Measurements from ENCODE around the gene UBL7.

DNA sequence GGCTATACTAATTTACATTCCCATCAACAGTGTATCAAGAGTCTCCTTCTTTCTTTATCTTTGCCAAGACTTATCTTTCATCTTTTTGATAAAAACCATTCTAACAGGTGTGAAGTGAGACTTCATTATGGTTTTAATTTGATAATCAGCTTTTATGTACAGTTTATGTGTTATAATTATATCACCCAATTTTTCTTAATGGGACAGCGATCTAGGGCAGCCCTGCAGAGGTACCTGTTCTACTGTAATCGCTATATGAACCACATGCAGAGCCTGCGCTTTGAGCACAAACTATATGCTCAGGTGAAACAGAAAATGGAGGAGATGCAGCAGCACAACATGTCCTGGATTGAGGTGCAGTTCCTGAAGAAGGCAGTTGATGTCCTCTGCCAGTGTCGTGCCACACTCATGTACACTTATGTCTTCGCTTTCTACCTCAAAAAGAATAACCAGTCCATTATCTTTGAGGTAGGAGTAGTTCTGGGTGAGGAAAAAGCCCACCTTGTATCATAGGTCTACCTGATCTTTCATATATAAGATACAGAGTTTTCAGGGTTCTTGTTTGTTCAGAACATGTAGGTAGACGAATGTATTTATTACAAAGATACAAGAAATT, 73.9 kb upstream of the GOLGA6B start:
- PRO-cap, 2 experiments, result no peak in any of the 2 experiments

GRCh38 chr15:73301182-73301616, 67.6 kb downstream of the HCN4 start:
- PRO-cap, 2 experiments, result no peak in any of the 2 experiments

DNA sequence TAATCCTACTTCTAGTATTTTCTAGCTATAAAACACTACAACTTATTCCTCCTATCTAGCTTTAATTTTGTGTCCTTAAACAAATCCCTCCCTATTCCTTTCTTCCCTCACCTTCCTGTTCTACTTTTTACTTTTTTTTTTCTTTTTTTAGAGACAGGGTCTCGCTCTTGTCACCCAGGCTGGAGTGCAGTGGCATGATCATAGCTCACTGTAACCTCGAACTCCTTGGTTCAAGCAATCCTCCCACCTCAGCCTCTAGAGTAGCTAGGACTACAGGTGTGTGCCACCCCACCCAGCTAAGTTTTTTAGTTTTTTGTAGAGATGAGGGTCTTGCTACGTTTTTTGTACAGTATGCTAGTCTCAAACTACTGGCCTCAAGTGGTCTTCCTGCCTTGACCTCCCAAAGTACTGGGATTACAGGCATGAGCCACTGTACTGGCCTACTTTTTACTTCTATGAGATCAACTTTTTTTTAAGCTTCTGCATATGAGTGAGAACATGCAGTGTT, 23.2 kb downstream of the NPTN start:
- PRO-cap, 2 experiments, result no peak in any of the 2 experiments

GRCh38 chr15:73689258-73689539, 5.0 kb downstream of the CD276 start:
- PRO-cap, 2 experiments, result no peak in any of the 2 experiments

DNA sequence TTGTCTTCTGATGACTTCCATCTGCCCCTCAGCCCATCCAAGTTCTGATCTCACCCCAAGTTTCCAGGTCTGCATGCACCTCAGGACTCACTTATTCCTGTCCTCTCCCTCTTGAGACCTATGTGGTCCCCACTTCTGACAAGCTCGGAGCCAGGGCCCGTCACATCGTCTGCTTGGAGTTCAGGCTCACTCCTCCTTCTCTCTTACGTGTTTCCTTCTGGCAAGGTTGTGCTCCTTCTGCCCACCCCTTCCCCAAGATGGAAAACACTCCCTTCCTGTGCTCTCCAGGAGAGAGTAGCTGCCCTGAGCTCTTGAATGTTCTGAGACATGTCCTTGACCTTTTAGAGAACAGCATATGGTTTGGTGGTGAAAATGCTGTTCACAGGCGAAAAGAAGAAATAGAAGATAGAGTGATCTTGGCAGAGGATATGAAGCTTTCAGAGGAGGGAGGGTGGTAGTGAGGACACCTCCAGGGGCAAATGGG, 21.1 kb downstream of the CD276 start:
- PRO-cap, 2 experiments, result no peak in any of the 2 experiments

DNA sequence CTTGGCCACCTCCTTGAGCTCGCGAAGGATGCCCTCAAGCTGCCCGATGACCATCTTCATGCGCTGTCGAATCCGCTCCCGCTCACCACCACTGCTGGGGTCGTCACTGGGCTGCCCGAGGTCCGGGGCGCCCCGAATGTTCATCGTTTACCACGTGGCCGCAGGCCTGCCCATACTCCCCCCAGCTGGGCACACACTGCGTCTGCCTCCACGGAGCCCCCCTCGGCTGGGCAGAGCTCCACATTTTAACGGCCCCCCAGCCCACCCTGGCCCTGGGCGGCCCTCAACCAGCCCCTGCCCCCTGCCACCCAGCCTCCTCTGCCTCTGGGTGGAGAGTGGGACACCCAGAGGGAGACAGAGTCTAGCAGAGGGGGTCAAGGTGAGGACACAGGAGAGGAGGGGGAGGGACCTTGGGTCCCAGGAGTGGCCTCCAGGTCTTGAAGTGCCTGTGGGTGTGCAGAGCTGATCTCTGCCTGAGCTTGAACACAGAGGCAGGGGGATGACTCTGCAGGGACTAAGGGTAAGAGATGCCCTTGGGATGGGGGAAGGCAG, 2.1 kb downstream of the INSYN1 start:
- PRO-cap, 2 experiments, result no peak in any of the 2 experiments

DNA sequence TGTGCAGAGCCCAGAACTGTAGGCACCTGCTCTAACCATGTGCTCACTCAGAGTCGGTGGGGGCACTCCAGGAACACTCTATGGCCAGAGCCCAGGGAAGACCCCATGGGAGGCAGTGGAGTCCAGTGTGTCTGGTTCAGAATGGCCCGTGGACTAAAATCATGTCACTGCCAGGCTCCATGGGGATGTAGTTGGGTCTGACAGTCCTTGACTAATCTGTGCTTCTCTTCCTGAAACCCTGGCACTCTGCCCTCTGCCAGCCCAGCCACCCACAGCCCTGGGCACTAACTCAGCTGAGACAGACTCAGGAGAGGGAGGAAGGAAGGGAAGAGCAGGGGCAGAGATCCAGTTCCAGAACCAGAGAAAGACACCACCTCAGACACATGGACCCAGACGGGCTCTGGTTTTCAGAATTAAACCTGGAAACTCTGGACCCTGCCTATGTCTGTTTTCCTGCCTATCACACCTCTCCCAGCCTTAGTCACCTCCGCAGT, 56.6 kb upstream of the INSYN1 start:
- PRO-cap, 2 experiments, result no peak in any of the 2 experiments

- PRO-cap, 2 experiments, result no peak in any of the 2 experiments
Measured at GRCh38 chr15:73921601-73922087, 4.6 kb upstream of the LOXL1 start.

DNA sequence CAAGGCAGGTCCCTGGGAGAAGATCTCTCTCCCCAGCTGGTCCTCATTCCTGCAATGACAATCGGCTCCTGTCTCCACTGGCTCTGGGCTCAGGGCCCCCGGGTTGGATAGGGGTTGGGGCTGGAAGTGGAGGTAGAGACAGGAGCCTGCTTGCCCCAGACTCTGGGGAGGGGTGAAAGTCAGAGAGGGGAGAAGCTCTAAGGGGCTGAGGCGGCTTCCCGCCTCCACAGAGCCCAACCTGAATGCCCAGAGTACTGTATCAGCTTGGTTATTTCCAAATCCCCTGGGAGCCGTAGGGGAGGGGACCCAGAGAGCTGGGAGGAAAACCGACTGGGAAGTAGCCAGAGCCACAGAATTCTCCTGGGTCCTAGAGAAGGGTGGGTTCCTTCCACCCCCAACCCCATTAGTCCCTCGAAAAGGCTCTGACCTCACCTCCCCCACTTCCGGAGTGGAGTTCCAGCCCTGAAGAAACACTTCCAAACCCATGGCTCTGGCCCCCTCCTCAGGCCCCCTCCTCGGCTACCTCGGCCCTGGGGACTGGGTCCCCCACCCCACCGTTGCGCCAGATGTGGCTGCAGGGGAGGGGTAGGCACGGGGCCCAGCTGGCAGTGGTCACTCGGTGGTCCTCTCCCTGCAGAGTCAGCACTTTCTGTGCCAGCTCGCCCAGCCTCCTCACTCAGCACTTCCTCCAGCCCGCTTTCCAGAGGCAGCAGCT, 3.7 kb upstream of the LOXL1 start:
- PRO-cap, 2 experiments, result no peak in any of the 2 experiments

DNA sequence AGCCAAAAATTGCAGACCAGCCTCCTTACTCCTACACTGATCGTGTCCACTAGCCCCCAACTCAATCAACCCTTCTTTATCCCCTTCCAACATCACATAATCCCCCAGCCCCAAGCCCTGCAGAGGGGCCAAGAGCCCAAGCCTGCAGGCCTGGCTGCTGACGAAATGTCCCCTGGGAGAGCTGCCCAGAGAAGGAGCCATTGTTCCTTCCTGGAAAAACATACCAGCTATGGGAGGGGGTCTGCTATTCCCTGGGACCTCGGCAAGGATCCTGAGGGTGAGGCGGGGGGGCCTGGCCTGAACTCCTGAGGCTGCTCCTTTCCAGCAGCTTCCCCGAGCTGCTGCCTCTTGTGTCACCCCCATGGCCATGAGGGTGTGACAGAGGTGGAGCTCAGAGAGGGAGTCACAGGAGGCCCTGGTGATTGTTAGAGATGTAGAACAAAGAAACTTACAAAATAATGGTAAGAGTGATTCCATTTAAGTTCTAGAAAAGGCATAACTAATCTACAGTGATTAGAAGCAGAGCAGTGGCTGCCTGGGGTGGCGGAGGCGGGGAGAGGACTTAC, 12.9 kb downstream of the LOXL1 start:
- PRO-cap, 2 experiments, result no peak in any of the 2 experiments

- PRO-cap, 2 experiments, result no peak in any of the 2 experiments
Measured at GRCh38 chr15:73983006-73983984, 8.8 kb downstream of the STOML1 start.

GRCh38 chr15:74053986-74054468, 28.3 kb downstream of the GOLGA6A start:
- PRO-cap, 2 experiments, result no peak in any of the 2 experiments

DNA sequence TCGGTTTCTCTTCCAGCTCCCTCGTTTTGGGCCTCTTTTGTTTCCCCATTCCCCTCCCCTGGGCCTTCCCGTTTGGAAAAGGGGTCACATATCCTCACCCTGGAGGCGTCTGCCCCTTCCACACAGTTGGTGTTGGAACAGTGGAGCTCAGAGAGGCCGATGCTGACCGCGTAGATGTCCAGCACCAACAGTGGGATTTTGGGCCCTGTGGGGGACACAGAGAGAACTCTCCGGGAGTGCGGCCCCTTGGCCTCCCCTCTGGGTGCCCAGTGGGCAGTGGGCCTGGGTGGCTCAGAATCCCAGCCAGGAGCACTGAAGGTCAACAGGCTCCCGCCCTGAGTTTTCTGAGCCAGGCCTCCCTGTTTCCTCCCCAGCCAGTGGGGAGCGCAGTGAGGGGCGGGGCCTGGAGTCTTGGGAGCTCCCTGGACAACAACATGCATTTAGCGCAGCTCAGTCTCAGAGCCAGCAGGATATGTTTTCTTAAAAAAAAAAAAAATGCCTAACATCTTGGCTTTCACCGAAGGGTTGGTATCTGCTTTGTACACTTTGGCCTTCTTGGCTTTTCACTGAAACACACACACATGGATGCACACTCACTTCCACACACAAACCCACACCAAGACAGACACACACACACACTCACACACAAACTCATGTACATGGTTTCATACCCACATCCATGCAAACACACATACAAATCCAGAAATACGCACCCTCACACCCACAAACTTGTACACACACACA, 639 bp upstream of the ISLR start:
- PRO-cap, 2 experiments, result no peak in any of the 2 experiments

DNA sequence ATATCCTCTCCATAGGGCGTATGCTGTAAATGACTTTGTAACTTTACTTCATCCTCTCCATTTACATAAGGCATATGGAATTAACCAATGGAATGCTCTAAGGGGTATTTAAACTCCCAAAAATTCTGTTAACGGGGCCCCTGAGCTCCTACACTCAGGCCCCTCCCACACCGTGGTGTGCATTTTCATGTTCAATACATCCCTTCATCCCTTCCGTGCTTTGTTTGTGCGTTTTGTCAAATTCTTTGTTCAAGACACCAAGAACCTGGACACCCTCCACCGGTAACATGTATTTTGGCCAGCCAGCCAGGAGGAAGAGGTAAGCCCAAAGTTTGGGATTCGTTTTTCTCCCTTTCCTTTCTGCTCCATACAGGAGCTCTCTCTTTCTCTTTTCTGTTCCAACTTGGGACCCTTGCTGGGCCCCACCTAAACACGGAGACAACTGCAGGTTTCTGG, 16.8 kb downstream of the CYP11A1 start:
- PRO-cap, 2 experiments, result no peak in any of the 2 experiments

DNA sequence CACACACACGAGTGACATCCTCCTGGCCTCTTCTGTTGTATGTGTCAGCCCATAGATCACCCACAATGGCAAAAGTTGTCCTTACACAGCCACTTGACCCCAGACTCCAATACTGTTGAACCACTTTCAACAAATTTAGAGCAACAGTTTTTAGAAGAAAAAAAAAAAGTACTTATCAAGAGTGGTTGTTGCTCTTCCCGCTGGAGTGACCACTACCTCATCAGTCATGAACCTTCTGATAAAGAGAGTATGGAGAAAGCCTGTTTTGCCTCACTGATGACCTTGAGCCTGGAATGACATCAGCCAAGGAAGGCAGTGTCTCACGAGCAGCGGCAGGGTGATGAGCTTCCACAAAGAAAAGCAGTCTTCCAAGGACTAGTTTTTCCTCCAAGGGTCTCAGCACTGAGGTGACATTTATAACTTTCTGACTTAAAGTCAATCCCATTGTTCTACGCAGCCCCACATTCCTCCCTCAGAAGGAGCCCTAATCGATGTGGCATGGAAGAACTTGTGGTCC, 1.6 kb upstream of the CYP11A1 start:
- PRO-cap, 2 experiments, result no peak in any of the 2 experiments

GRCh38 chr15:74461009-74461922, at the start of gene UBL7:
Gene UBL7, minus strand, starts transcription at chr15:74461160.
- PRO-cap, 2 experiments, result peak in 2 of 2 experiments; most common plus-strand start chr15:74461265 (in 1); most common minus-strand start chr15:74461136 (in 2)

DNA sequence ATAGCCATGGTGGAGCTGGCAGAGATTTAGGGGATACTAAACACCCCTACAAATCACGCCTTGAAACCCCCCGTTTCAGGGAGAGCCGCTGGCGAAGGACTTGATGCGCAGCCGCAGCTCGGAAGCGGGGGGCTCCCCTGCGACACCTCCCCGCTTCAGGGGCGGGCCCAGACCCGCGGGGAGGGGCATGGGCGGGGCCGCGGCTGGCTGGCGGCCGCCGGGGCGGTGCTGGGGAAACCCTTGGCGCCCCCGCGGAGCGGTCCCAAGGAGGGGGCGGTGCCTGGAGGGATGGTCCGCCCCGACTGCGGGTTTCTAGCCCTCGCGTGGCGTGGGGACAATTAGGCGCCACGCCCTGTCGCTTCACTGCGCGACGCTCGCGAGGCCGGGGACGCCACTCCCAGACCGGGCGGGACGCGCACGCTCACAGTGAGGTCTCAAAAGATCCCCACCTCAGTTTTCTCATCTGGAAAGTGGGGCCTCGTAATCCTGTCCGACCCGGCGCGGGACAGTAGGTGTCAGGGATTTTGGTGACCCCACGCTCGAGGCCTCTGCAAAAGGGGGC, 1.0 kb upstream of the CLK3 start:
- PRO-cap, 2 experiments, result peak in 2 of 2 experiments; most common plus-strand start position 363 of the sequence (in 1)

- PRO-cap, 2 experiments, result no peak in any of the 2 experiments
Measured at GRCh38 chr15:74632159-74632859, 16.7 kb downstream of the CLK3 start.

GRCh38 chr15:74709730-74710165, 13.9 kb upstream of the EDC3 start:
- PRO-cap, 2 experiments, result no peak in any of the 2 experiments

- PRO-cap, 2 experiments, result no peak in any of the 2 experiments
Measured at GRCh38 chr15:74725059-74725426, 285 bp downstream of the CYP1A1 start.

Data from Metastatic Liver Carcinoma in the Adrenal Gland (tissue), 2 donors.